Iris pigment epithelial cell (primary cell): ENCODE measurements around a stretch of chr3.

DNA sequence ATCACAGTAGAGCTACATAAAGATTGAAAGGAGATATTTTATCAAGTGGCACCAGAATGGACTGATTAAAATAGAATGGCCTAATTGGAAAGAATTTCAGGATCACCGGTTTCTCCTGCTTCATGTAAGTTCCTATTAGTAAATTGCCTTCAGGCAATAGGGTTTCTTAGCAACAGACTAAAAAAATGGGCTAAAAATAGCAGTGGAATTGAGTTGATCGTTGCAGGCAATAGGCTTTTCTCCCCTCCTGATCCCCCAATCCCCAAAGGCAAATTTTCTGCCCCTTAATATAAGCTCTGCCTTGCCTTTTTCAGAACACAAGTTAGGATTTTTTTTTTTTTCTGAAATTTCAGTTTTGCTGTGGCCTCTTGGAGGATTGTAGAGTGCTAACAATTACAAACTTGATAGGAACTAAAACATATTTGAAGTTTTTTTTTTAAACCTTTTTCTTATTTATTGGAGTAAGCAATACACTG, 1.0 kb downstream of the LNP1 start:
- RRBS = no CpG with 5 or more reads among the region's 2 CpGs

GRCh38 chr3:100650855-100651175, 41.4 kb downstream of the ADGRG7 start:
- RRBS = no CpG with 5 or more reads among the region's 2 CpGs

DNA sequence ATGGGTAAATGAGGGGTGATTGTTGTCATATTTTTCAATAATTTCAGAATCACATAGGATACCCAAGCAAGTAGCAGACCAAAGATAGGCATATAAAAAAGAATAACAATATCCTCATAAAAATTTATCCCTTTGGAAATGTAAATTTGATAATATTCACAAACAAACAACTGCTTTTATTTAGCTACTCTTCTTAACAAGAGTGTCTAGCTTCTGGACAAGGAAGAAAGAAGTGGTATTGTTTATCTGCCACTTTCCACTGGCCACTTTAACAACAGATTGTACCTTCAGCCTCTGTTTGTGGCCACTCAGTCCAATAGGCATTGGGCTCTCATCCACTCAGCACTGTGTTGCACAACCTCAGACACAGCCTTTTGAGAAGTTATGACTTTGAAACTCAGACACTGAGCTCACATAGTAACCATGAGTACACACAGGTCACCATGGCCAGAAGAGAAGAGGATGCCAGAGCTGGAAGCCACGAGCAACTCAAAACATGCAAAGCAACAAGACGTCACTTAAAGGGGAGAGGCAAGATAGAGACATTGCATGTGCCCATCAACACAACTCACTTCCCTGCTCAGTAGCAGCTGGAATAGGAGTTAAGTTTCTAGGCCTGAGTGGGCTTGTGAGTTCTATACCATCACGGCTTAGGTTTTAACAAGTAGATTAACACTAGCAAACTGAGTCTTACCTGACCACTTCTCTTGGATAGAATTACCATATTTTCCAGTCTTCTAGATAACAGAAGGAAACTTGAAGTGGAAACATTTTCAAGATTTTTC, 103.7 kb downstream of the IMPG2 start:
- RRBS = no CpG with 5 or more reads among the region's 3 CpGs

GRCh38 chr3:101851088-101851638, 1.8 kb downstream of the NFKBIZ start:
- RRBS = no CpG with 5 or more reads among the region's 5 CpGs

GRCh38 chr3:101853020-101853483, 3.7 kb downstream of the NFKBIZ start:
- RRBS = no CpG with 5 or more reads among the region's 5 CpGs

DNA sequence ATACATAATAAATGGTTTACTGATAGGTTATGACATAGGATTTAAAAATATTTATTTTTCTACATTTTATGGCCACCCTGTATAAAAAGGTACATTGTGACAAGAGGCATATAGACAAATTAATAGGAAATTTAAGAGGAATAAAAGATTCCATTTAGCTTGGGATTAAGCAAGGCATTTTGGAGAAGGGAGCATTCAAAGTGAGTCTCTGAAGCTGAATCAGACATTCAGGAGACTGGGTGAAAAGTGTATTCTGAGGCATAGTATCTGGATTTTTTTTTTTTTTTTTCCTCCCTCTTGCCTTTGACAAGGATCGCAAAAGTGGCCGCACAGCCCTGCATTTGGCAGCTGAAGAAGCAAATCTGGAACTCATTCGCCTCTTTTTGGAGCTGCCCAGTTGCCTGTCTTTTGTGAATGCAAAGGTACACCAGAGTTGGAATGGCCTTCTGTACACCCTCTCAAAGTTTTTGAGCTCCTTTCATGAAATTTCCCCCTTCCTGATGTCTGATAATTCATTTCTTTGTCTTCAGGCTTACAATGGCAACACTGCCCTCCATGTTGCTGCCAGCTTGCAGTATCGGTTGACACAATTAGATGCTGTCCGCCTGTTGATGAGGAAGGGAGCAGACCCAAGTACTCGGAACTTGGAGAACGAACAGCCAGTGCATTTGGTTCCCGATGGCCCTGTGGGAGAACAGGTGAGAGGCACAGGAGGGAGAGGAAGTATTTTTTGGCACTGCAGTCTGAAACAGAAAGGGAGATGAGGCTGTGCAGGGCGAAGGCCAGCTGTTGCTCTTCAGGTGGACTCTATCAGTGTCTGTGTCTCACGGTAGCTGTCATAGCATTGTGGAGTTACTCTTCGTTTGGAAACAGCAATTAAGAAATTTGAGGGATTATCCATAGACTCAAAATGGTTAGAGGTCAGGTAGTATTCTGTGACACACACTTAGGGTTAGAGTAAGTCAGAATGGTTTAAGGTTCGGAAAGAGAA, 7.7 kb downstream of the NFKBIZ start:
- RRBS = no CpG with 5 or more reads among the region's 12 CpGs

- RRBS = no CpG with 5 or more reads among the region's 3 CpGs
Measured at GRCh38 chr3:101860219-101860650, 10.9 kb downstream of the NFKBIZ start.

DNA sequence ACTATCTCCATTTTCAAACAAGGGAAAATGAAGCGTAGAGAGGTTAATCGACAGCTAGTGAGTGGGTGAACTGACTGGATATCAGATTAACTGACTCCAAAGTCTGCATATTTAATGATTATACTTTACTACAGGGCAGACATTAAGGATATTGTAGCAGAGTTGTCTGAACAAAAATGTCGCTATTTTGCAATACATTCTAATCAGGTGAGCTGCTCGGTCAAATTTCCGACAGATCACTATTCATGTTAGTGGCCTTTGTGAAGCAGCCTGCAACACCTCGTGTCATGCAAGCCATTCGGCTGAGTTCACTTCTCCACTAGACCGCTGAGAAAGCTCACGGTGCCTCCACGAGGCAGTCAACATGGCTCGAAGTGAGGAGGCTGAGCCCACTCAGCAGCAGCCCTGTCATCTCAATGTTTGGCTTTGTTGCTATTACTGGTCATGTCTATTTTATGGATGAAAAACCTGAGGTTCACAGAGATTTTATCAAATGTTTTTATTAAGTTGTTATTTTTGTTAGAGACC, 264.3 kb downstream of the NFKBIZ start:
- RRBS = no CpG with 5 or more reads among the region's 11 CpGs

GRCh38 chr3:102181164-102181403, 253.7 kb upstream of the ZPLD1 start:
- RRBS = no CpG with 5 or more reads among the region's 2 CpGs

GRCh38 chr3:104909703-104910294, 456.9 kb upstream of the ALCAM start:
- RRBS = no CpG with 5 or more reads among the region's 5 CpGs

GRCh38 chr3:105364710-105364966, 2.1 kb upstream of the ALCAM start:
- RRBS = no CpG with 5 or more reads among the region's 1 CpG

DNA sequence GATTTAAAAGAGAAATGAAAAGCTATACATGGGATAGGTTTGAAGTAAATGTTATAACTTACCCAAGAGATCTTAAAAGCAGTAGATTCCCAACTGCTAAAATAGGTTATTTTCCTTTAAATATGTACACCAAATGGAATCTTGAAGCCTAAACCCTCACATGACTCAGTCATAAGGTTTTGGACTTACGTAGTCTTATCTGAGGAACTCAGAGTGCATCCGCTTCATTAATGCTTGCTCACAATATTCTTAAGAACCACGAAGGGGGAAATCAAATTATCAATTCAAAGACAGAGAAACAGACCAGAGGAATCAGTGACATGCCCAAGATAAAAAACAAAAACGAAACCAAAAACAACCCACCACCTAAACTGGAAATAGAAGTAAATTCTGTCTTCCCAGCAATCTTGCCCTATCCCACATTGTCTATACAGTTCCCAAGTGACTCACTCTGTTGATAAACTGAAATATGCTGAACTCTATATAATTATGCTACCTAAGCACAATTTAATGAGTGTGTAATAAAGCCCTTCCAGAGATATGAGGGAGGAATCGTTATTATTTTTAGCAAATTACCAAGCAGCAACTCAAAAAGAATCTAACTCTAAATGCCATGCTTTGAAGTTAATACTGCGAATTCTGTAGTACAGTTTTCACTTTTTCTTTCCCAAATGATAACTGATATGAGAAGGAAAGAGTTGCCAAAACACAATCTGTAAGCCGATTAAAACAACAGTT, 135.4 kb upstream of the CBLB start:
- RRBS = no CpG with 5 or more reads among the region's 7 CpGs

DNA sequence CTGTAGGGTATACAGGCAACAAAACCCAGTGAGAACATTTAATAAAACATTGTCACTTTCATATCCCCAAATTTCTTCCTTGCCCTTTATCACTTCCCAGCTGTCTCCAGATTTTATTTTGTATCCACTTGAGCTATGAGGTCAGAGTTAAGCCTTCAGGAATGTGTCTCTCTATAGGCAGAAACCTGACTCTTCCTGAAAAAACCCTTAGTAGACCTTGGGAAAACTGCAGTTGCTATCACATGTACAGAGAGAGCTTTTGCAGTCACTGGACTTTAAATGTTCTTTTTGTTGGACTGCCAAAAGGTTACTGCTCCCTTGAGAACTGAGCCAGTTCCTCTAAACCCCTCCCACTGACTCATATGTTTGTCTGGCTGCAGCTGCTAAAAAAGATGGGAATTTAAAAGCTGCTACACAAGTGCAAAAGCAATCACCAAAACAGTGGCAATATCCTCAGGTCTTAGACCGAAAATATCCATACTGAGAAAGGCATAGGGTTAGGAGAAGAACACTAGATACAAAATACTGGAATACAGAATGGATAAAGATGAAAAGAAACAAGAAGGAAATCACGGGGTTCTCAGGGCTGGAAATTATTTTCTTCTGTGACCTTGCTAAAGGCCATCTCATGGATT, 169.1 kb upstream of the CCDC54 start:
- RRBS = no CpG with 5 or more reads among the region's 2 CpGs

GRCh38 chr3:107241197-107241843, 135.9 kb upstream of the CCDC54 start:
- RRBS = no CpG with 5 or more reads among the region's 9 CpGs

DNA sequence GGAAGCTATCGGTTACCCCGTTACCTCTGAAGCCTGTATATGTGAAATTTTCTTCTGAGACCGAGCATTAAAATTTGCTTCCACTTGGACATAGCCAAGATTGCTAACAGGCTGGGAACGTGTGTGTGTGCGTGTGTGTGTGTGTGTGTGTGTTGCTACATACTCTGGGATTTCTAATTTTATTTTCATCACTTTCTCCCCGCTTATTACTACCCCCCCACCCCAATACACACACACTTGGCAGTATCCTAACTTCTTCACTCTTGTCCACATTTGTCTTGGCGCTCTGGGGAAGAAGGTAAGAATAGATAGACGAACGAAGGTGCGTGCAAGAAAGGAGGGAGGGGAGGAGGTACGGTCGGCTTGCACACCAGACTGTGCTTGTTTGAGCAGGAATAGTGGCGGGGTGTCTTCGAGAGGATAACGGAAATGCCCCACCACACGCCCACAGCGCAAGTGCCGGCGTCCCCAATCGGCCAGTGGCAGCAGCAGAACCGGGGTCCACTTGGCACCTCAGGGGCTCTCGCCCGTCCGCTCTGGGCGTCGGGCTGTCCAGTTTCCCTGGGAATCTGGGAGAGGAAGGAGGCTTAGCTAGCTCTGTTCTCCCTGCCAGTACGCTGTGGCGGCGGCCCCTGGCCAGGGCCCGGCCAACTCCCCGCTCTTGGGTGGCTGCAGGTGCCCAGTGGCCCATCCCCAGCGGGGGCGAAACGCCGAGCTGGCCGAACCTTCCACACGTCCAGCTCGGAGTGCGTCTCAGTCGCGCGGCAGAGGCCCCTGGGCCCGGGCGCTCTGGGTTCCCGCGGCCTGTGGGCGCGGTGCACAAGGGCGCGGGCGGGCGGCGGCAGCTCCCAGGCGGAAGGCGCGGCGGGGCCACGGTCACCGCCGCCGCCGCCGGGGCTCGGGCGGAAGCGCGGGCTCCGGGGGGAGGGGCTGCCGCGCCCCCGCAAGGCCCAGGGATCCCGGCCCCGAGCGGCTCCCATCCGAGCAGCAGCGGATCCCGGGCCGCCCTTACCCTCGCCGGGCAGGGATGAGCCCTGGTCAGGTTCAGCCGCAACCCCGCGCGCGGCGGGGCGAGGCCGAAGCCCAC, 53.8 kb downstream of the CCDC54 start:
- RRBS = 3% methylated on average over 15 of the region's 88 CpGs

- RRBS = no CpG with 5 or more reads among the region's 25 CpGs
Measured at GRCh38 chr3:107524479-107525026, 1.8 kb downstream of the BBX start.

DNA sequence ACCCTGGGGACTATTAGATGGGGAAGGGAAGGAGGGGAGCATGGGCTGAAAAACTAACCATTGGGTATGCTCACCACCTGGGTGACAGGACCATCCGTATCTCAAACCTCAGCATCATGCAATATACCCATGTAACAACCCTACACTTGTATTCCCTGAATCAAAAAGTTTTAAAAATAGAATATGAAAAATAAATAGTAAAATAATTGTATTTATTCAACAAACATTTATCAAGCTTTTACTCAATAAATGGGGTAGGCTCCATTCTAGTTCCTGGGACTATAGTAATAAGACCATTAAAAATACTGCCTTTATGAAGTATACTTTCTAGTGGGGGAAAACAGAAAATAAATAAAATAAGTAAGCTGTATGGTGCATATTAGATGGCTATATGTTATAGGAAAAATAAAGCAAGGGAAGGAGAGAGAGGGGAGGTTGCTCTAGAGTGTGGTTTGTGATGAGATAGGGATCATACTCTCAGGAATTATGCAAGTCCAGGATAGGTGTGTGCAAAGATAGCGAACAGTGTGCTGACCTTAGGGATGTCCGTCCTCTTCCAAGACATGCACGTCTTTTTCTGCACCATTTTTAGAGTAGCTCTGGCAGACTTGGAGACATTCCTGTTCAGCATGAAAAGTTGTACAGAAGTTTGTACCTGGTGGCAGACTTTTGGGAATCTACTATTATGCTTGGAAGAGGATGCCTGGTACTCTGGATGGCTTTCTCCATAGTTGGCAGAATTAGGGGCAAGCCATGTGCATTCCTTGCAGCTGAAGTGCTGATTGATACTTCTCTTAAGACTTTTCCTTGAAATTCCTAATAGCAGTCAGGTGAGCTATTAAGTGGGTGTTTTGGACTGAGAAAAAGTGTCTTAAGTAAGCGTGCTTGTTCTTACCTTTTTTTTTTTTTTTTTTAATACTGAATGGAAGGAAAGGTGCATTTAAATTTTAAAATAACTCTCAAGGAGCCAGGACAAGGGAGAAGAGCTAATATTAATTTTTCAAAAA, 26.5 kb downstream of the BBX start:
- RRBS = no CpG with 5 or more reads among the region's 5 CpGs

GRCh38 chr3:107970032-107970824, 120.6 kb downstream of the CD47 start:
- RRBS = 18% methylated on average over 3 of the region's 9 CpGs